Vein endothelial cell (primary cell): ENCODE data around the gene TRPM3.

DNA sequence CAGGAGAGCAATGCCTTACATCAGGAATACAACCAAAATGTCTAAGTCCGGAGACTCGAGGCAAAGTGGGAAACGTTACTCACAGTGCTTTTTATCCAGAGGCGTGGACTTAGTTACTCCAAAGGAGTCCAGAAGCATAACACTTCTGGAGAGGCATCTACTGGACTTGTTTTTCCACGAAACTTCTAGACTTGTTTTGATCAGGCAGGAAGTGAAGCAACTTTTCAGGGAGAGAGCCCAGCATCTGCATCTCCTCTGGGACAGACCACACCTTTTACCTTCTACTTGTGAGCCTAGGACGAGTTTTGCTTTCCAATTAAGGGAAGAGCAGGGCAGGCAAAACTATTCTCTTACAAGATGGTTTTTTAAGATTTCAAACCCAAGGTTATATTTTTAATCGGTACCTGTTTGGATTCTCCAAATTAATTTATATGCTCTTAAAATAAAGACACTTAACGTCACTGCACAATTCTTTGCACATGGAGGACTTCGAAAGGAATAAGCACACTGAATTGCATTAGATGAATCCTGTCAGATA lies 1.1 kb upstream of the TJP2 start:
- CAGE, long polyA plus RNA = no peak

GRCh38 chr9:69187257-69187858 lies 13.3 kb downstream of the TJP2 start:
- CAGE, long polyA plus RNA = no peak

- CAGE, long polyA plus RNA = no peak
Observed at GRCh38 chr9:69207338-69207914, 33.3 kb downstream of the TJP2 start.

- CAGE, long polyA plus RNA = no peak
Observed at GRCh38 chr9:69227711-69228328, 53.7 kb downstream of the TJP2 start.

GRCh38 chr9:69470327-69470632 lies 145.3 kb downstream of the ENTREP1 start:
- CAGE, long polyA plus RNA = no peak

DNA sequence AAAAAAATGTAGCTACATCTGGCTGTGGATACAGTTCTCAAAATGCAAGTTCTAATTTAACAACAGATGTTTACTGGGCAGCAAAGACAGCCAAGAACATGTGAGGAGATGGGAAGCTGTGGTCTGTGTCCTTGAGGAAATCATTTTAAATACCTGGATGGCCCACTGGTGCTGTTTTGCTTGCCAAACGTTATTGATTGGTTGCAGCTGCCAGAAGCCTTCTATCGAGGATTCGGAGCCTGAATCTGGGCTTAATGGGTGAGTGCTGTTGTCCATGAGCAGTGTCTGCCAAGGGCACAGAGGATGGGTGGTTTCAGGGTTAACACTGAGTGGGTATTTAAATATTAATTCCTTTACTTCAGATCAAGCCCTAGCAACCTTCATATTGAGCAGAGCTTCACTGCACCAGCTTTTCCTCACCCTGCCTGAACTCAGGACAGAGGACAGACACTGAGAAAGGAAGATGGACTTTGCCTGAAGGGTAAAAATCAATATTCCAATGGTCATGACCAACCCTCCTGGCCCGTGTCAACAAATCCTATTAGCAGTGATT lies 92.1 kb downstream of the APBA1 start:
- CAGE, long polyA plus RNA = no peak

DNA sequence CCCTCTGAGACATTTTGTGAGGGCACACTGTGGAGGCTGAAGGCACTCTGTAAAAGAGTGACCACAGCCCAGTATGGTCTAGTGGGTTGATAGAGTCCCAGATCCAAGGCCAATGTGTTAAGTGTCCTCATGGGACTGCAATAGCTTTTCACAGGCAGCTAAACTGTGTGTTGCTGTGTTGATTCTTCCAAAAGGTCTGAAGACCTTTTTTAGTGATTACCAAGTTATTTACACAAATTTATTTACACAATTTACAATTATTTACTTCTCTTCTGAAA lies 90.4 kb downstream of the APBA1 start:
- CAGE, long polyA plus RNA = no peak

DNA sequence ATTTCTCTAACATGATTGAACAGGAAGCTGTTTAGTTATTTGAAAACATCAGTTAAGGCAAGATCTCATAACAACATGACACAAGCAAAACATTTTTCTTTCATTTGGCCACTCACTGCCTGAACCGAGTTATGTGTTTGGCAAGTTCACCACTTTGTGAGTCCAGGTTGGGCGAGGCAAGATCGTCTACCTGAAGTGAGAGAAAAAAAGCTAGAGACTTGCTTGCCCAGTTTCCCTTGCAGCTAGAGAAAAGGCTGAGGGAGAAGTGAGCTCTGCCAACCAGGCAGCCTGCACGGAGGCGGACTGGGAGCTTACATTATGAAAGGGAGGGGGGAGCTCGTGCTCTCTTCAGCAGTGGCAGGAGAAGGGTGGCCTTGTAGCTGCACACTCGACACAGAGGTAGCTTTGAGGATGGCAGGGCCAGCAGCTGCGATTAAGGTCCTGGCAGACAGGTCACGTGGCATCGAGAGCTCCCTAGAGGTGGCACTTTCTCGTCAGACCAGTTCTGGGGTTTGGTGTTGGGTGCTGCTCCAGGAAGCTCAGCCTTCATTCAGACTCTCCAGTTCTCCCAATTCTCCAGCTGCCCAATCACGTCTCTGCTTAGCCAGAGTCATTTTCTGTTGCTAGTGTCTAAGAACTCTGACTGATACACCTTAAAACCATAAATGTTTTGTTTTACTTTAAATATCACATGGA lies 26.7 kb downstream of the APBA1 start:
- CAGE, long polyA plus RNA = no peak

GRCh38 chr9:70044707-70045380 lies 1.2 kb downstream of the MAMDC2 start:
- CAGE, long polyA plus RNA = no peak

GRCh38 chr9:70218156-70218687 lies 40.6 kb upstream of the SMC5 start:
- CAGE, long polyA plus RNA = no peak

GRCh38 chr9:70405102-70405768 lies 9.2 kb downstream of the KLF9 start:
- CAGE, long polyA plus RNA = no peak

DNA sequence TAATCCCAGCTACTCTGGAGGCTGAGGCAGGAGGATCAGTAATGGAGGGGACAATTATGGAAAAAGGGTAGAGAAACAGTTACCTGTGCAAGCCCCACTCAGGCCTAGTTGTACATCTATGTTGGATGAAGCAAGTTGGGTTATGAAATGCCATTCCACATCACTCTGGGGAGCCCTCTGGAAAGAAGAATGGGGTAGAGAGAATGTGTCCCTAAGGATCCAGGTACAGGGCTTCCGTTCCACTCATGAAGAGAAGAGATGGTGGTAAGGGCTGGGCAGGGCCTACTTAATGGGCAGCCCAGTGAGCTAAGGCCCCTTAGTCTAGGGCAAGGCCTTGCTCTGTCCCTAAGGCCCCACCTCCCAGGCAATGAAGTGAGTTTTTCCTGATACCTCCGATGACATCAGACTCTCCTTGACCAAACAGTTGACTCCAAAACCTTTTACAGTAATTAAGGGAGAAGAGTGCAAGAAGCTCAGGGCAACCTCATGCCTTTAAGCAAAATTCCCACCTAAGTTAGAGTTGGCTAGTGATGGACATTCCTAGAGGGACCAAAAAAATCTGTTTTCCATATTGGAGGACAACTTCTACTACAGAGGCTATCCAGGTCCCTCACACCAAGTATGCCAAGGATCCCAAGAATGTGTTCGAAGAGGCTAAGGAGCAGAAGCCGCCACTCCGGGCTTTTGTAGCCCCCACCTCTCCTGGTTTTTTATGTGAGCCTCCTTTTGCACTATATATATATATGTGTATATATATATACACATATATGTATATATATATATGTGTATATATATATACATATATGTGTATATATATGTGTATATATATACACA lies 6.0 kb downstream of the KLF9 start:
- CAGE, long polyA plus RNA = no peak

DNA sequence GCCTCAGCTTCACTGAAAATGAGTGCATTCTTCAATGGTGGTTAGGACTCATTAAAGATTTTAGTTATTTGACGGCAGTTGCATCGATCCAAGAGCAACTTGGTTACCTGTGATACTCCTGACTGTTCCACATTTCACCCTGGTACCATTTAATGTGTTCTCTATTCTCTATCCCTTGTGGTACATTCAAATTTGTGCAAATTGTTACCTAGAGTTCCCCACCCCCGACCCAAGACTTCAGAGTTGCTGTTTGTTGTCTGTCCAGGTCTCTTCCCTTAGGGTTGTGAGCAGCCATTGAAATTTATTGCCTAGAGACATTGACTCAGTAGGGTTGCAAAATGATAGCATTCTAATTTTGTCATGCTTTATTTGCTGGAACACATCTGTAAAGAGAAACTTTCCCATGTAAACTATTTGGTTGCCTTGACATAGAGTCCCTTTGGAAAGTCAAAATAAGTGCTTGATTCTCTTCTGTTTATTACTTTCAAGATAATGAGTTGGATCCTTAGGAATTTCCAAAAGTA lies 91.6 kb upstream of the KLF9 start:
- CAGE, long polyA plus RNA = no peak

DNA sequence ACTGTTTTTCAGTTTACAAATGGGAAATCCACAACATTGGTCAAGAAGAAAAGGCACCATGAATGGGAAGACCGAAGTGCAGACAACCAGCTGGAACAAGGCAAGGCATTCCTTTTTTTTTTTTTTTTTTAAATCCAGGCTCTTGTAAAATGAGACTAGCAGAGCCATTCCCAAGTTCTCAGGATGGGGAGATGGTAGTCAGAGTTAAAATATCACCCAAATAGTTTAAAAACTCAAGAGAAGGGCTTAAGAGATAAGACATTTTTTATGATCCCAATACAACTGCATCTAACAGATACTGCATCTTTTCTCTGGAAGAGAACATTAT lies 187.5 kb upstream of the KLF9 start:
- CAGE, long polyA plus RNA = no peak

DNA sequence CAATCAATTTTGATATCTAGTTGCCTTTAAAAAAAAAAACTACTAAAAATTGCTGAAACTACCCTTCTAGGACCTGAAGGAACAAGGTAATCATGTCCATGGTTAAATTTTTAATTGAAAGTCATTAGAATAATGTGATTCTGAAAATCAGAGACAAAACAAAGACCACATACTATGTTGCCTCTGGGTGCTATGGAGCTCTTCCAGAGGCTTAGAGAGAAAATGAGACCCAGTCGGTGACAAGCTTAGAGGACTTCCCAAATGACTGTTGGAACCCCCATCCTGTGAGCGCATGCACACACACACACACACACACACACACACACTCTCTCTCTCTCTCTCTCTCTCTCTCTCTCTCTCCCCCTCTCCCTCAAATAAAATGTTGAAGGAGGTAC lies 25.2 kb downstream of the TRPM3 start:
- CAGE, long polyA plus RNA = no peak

GRCh38 chr9:71120600-71121870 lies at the start of gene TRPM3:
TSS of gene TRPM3 (minus strand) at chr9:71121621.
- CAGE, long polyA plus RNA = no peak

DNA sequence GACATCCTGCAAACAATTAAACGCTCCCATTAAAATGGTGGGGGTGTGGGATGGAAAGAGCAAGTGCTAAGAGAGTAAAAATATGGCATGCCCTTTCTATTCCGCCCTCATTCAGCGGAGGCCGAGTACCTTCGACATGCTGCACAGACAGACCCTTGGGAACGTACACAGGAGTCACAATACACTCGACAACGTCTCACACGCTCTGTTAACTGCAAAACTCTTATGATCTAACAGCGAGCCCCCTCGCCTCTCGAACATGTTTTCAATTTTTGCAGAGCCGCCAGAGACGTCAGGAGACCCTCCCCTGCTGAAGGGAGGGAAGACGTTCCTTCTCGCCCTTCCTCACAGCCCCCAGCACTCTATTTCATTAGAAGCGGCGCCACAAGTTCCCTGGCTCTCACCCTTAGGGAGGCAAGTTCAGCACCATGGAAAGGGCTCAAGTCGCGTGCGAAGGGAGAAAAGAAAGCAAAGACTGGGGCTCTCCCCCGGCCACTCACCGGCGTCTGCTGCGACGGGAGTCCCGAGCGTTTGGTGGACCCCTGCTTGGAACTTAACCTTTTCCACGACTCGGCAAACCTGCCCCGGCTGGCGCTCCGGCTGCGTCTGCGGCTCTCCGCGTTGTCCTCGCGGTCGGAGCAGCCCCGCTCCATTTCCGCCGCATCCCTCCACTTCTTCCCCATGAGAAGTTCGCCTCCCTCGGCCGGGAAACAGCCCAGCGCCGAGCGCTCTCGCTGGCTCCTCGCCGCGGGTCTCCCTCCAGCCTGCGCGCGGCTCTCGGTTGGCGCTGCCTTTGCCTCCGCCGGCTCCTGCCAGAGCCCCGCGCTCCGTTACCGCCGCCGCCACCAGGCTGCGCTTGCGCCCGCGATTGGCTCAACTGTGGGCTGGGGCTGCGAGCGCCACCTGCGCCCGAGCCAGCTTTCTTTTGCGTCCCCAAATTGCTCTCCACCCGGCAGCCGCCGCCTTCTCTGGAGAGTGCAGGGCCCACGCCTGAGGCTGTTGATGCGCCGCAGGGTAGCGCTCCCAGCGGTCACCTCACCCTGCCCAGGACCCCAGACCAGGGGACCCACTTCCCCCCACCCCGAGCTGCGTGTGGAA lies 321.8 kb downstream of the CEMIP2 start:
- CAGE, long polyA plus RNA = no peak

- CAGE, long polyA plus RNA = no peak
Observed at GRCh38 chr9:71711870-71712166, 56.5 kb downstream of the CEMIP2 start.

GRCh38 chr9:71713806-71714446 lies 54.4 kb downstream of the CEMIP2 start:
- CAGE, long polyA plus RNA = no peak

- CAGE, long polyA plus RNA = no peak
Observed at GRCh38 chr9:71744585-71745638, 23.4 kb downstream of the CEMIP2 start.